SJCRH30 (cell line): ENCODE results near the gene SRGN.

DNA sequence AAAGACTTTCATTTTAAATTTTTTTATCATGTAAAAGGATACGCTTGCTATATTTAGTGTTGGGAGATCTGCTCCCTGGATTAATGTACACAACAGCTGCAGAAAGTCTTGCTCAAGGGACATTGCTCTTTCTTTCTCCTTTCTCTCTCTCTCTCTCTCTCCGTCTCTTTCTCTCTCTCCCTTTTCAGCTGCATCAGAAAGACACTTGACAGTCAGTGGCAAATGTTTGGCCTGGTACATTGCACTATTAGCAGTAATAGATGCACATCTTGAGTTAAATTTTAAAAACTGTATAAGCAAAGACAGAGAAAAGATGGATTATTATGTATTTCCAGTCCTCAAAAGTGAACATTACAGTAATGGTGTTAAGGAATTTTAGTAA is 816 bp downstream of the MYPN start:
- RAMPAGE, long total RNA, result no peak

GRCh38 chr10:68142803-68143115 is 33.5 kb downstream of the MYPN start:
- RAMPAGE, long total RNA, result no peak

- RAMPAGE, long total RNA, result no peak
Observed at GRCh38 chr10:68303835-68304448, 27.9 kb upstream of the HNRNPH3 start.

DNA sequence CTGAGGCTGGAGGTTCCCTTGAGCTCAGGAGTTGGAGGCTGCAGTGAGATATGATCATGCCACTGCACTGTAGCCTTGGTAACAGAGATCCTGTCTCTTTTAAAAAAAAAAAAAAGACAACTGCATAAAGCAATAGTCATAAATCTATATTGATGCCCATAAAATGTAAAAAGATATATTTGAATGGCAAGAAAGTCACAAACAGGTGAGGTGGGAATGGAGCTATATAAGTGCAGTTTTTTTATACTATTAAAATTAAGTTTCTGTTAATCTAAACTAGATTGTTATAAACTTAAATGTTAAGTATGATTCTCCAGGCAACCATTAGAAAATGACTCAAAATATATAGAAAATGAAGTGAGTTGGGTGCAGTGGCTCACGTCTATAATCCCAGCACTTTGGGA is 13.4 kb upstream of the HNRNPH3 start:
- RAMPAGE, long total RNA, result no peak

- RAMPAGE, long total RNA, result no peak
Observed at GRCh38 chr10:68328118-68328814, 3.6 kb upstream of the HNRNPH3 start.

- RAMPAGE, long total RNA, result no peak
Observed at GRCh38 chr10:68393829-68394558, 13.1 kb downstream of the RUFY2 start.

- RAMPAGE, long total RNA, result no peak
Observed at GRCh38 chr10:68509442-68509641, 18.0 kb downstream of the SLC25A16 start.

GRCh38 chr10:68562570-68562929 is 2.4 kb downstream of the TET1 start:
- RAMPAGE, long total RNA, result no peak

DNA sequence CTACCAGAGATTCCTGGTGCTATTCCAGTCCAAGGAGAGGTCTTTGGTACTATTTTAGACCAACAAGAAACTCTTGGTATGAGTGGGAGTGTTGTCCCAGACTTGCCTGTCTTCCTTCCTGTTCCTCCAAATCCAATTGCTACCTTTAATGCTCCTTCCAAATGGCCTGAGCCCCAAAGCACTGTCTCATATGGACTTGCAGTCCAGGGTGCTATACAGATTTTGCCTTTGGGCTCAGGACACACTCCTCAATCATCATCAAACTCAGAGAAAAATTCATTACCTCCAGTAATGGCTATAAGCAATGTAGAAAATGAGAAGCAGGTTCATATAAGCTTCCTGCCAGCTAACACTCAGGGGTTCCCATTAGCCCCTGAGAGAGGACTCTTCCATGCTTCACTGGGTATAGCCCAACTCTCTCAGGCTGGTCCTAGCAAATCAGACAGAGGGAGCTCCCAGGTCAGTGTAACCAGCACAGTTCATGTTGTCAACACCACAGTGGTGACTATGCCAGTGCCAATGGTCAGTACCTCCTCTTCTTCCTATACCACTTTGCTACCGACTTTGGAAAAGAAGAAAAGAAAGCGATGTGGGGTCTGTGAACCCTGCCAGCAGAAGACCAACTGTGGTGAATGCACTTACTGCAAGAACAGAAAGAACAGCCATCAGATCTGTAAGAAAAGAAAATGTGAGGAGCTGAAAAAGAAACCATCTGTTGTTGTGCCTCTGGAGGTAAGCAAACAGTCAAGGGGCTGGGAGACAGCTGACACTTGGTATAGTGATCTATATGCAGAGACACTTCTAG is 13.6 kb downstream of the TET1 start:
- RAMPAGE, long total RNA, result no peak

DNA sequence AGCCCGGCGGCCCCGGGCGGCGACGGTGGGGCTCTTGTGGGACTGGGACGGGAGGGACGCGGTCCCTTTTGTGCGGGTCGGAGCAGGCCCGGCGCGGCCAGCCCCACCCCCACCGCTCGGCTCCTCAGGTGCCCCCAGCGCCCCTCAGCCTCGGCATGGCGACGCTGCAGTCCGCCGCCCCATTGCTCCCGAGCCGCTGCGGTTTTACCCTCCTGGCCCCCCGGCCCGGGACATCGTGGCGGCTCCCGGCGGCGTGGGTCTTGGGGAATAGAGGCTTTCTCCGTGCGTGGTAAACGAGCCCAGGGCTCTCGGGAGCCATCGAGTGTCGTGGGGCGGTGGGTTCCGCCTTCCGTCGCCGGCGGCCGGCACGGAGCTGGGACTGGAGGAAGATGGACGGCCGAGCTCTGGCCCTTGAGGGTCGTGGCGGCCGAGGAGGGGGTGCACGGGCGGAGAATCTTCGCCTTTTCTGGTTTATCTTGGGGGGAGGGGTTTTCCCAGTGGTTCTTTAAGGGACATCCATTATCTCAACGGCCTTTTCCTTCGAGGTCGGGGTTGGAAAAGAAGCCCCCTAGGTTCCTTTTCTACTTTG is 437 bp downstream of the CCAR1 start:
- RAMPAGE, long total RNA, result no peak

DNA sequence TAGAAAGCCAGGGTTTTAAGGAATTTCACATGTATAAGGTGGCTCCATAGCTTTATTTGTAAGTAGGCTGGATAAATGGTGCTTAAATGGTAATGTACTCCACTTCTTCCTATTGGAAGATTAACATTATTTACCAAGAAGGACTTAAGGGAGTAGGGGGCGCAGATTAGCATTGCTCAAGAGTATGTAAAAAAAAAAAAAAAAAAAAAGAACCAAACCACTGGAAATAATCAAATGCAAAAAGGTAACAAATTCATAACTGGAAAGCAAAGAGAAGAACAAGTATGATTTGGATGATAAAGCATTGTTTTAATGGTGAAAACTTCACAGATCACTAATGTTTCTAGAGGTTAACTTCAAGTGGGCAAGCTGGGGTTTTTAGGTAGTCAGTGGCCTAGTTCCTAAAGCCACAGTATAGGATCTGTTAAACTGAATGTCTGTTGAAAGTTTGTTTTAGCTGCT is 5.1 kb upstream of the KIFBP start:
- RAMPAGE, long total RNA, result no peak

DNA sequence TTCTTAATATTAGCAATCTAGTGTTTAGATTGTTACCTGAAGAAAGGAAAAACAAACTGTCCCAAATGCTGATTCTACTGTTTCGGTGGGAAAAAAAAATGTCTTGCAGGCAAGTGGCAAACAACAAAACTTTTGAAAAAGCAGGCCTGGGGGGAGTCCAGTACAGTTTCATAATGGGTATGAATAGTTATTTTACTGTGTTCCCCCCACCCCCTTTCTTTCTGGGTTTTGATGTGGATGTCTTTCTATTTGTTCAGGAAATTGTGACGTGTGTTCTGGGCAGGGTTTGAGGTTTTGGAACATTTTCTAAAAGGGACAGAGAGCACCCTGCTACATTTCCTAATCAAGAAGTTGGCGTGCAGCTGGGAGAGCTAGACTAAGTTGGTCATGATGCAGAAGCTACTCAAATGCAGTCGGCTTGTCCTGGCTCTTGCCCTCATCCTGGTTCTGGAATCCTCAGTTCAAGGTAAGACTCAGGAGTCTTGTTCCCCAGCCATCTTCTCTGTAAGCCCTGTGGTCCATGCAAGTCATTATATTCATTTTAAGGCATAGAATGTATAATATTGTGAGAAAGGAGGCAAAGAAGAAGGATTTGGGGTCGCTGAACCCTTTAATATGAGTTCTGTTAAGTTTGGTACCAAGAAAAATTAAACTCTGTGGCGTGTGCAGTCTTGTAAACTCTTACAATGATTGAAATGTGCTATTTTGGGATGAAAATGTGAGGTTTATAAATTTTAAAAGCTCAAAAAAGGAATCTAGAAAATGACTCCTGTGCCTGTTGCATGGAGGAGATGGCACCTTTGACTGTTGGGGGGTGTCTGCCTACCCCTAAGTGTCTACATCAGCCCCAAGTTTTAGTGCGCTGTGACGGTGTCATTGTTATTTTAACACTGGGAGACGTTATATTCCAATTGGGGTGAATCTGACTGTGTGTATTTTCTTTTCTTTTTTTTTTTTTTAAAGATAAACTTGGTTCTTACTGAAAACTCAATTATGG is at the start of gene SRGN:
SRGN (plus strand) TSS at position 333 of the 997 bp plus-strand sequence.
- RAMPAGE, long total RNA, result no peak

DNA sequence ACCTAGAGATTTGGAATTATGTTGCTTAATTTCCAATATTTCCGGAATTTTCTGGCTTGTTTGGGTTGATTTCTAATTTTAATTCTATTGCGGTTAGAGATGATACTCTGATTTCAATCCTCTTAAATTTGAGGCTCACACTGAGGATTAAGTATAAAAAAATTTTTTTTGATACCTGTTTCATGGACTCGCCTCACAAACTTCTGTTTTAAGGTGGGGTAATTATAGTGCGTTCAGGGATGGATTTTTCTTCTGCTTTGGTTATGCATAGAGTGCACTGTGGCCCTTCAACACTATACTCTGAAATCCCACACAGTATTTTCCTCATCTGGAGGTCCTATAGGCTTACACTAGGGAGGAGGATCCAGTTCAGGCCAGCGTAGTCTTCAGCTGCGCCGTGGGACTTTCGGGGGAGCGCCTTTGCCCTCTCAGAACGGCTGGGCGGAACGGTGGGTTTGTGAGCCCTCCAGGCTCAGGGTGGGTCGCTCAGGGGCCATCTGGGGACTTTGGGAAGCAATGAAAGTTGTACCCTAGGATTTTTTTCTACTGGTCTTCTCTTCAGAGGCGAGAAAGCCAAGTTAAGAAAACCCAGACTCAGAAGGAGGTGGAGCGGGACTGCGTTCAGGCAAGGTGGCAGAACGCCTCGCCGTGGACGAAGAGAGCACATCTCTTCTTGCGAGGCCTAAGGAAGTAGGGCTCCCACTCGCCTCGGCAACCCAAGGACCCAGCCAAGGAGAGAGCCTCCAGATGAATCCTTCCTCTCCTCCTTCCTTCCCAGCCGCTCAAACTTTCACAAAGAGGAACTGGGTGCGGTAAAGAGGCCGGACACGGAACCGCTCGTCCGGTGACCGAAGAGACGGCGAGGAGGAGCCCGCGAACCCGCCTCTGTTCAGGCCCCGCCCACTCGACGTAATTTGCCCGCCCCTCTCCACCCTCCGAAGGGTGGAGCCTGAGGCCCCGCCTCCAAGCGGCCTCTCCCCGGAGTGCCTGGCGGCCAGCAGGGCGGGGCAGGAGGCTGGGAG is 569 bp upstream of the VPS26A start:
- RAMPAGE, long total RNA, result no peak

GRCh38 chr10:69124835-69125365 is 922 bp downstream of the VPS26A start:
- RAMPAGE, long total RNA, result no peak

GRCh38 chr10:69323773-69324200 is 5.1 kb downstream of the HK1 start:
- RAMPAGE, long total RNA, result no peak

GRCh38 chr10:69327299-69328534 is 9.1 kb downstream of the HK1 start:
- RAMPAGE, long total RNA, result no peak

- RAMPAGE, long total RNA, result no peak
Observed at GRCh38 chr10:69362138-69363554, 44.0 kb downstream of the HK1 start.

DNA sequence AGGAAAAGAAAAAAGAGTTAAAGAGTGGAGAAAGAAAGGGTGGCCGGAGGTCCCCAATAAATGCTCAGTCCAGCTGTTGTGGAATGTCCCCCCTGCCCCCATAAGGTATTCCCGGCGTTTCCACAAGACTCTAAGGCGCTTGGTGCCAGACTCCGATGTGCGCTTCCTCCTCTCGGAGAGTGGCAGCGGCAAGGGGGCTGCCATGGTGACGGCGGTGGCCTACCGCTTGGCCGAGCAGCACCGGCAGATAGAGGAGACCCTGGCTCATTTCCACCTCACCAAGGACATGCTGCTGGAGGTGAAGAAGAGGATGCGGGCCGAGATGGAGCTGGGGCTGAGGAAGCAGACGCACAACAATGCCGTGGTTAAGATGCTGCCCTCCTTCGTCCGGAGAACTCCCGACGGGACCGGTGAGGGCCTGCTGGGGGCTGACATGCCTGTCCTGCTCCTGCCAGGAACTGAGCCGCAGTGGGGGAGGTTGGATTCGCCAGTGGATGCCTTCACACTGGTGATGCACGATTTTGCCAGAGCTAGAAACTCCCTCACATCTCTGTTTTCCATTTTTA is 34.3 kb downstream of the TACR2 start:
- RAMPAGE, long total RNA, result no peak

- RAMPAGE, long total RNA, result no peak
Observed at GRCh38 chr10:69449492-69450199, 1.6 kb upstream of the TSPAN15 start.

DNA sequence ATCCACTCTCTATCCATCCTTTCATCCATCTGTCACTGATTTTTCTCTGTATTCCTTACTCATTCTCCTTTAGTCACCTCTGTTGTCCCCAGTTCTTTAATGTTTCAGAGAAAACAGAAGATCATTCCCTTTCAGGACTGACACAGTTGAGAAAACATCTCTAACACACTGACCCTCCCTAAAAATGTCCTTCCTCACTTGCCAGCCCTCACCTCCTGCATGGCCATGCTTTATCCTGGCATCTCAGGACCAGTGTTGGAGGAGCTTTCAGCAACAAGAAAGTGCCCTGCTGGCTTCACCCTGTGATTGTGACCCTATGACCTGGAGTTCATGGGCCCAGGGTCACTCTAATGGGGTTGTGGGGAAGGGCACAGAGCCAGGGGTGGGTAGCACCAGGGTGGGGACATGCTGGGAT is 79.0 kb downstream of the FAM241B start:
- RAMPAGE, long total RNA, result no peak